Right lobe of liver (tissue), 4 donors: ENCODE measurements around the genes THAP4 and DTYMK.

DNA sequence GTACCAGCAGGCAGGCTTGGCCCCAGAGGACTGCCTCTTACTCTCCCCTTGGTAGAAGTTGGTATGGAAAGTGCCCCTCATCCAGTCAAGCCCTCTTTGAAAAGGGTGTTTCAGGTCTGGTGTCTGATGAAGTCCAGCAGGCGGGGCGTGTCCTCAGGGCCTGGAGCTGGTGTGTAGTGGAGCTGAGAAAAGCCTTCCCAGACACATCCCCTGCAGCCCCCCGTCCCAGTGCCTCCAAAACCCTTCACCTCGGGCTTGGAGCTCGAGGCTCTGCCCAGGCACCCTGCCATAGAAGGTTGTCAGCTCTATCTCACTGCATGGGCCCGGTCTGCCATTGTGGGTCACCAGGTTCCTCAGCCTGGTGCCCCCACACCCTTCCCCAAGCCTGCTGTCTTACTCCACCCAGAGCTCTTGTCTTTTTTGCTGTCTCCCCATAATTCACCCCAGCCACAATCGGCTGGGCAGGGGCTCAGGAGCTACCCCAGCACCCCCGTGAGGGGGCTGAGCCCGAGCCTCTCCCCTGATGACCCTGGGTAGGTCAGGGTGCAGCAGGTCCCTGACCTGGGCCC lies 16.5 kb downstream of the STK25 start:
- PRO-cap, 4 experiments = no peak in any of the 4 experiments
- RAMPAGE, long total RNA, 2 experiments = no peak in any of the 2 experiments

DNA sequence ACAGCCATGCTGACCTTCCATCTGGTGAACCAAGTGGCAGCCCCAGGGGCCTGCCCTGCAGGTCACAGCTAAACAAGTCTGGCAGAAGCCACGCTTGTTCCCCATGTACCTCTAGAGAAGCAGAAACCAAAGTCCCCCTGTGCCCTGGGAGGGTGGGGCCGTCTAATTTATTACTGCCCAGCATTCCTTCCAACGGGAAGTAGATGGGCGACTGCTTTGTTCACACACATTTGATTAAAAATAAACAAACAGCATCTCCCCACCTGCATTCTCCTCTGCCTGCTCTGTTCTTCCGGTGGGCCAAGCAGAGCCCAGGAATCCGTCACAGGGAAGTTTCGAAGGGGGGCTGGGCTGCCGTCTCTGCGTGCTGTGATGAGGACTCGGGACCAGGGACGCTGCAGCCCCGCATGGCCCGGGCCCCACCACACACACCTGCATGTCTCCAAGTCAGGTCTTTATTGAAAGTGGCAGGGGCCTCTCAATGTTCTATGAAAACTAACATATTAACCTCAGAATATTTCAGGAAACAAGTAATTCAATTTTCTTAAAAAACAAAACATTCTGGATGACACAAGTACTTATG lies 13.7 kb downstream of the STK25 start:
- PRO-cap, 4 experiments = no peak in any of the 4 experiments
- RAMPAGE, long total RNA, 2 experiments = no peak in any of the 2 experiments

GRCh38 chr2:241499814-241500512 lies 8.4 kb downstream of the STK25 start:
- PRO-cap, 4 experiments = peak in 1 of 4 experiments; most common plus-strand start chr2:241500174 (in 1); most common minus-strand start chr2:241500034 (in 1)
- RAMPAGE, long total RNA, 2 experiments = no peak in any of the 2 experiments

GRCh38 chr2:241542269-241542508 lies 16.4 kb upstream of the BOK start:
- PRO-cap, 4 experiments = no peak in any of the 4 experiments
- RAMPAGE, long total RNA, 2 experiments = no peak in any of the 2 experiments

- PRO-cap, 4 experiments = no peak in any of the 4 experiments
- RAMPAGE, long total RNA, 2 experiments = no peak in any of the 2 experiments
Observed at GRCh38 chr2:241546973-241547216, 11.7 kb upstream of the BOK start.

DNA sequence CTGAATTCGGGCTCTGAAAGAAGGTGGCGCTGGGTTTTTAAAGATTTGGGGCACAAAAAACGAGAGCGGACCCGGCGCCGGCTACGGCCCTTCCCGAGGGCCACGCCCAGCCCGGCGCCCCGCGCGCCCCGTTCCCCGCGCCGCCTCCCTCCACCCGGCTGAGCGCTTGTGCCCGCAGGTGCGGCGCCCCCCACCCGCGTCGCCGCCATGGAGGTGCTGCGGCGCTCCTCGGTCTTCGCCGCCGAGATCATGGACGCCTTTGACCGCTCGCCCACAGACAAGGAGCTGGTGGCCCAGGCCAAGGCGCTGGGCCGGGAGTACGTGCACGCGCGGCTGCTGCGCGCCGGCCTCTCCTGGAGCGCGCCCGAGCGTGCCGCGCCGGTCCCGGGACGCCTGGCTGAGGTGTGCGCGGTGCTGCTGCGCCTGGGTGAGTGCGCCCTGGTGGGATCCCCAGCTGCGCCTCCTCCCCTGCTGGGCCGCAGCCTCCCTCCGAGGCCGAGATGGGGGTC lies 786 bp downstream of the BOK start:
- PRO-cap, 4 experiments = peak in 2 of 4 experiments; most common plus-strand start position 197 of the sequence (in 1); most common minus-strand start position 104 of the sequence (in 2)
- RAMPAGE, long total RNA, 2 experiments = no peak in any of the 2 experiments

DNA sequence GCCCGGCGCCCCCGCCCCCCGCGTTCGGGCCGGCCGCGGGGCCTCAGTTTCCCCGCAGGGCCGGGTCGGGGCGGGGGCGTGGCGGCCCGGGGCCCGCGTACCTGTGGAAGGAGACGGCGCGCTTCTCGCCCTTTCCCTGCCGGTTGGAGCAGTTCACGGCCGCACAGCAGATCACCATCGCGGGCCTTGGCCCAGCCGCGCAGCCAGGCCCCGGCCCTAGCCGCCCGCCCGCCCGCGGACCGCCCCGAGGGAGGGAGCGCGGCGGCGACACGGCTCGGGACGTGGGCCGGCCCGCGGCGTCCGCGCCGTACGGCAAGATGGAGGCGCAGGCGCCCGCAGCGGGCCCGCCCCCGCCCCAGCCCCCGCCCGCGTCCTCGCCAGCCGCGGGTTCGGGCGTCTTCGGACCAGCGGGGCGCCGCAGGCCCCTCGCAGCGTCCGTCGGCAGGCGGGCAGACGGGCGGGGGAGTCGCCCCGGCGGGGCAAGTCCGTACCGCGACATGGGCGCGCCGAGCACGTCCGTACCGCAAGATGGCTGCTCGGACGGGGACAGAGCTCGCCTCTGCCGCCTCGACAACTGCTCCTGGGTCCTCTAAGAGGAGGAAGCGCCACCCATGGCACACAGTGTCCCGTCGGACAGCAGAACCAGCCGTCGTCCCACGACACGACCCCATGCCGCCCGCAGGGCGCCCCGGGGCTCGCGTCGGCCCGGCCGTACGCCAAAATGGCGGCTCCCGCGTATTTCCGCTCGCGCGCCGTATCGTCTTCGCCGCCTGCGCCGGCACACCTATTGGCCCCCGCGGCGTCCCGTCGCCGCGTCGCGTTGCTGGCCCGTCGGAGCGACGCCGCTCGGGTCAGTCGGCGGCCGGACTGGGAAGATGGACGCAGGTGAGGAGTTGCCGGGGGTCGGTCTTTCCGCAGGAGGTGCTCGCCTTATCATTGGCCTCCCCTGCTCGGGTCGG lies at the start of gene THAP4:
Gene THAP4, minus strand, starts transcription at position 319 of the 959 bp plus-strand sequence.
- PRO-cap, 4 experiments = peak in 4 of 4 experiments; most common plus-strand start position 854 of the sequence (in 4); most common minus-strand start position 241 of the sequence (in 2)
- RAMPAGE, long total RNA, 2 experiments = start-site peak on the plus strand in 2 of 2 experiments, centred at positions 834 to 853 of the sequence, 353 to 448 reads per replicate; start-site peak on the minus strand in 1 of 2 experiments, centred at position 240 of the sequence, 23 reads per replicate

DNA sequence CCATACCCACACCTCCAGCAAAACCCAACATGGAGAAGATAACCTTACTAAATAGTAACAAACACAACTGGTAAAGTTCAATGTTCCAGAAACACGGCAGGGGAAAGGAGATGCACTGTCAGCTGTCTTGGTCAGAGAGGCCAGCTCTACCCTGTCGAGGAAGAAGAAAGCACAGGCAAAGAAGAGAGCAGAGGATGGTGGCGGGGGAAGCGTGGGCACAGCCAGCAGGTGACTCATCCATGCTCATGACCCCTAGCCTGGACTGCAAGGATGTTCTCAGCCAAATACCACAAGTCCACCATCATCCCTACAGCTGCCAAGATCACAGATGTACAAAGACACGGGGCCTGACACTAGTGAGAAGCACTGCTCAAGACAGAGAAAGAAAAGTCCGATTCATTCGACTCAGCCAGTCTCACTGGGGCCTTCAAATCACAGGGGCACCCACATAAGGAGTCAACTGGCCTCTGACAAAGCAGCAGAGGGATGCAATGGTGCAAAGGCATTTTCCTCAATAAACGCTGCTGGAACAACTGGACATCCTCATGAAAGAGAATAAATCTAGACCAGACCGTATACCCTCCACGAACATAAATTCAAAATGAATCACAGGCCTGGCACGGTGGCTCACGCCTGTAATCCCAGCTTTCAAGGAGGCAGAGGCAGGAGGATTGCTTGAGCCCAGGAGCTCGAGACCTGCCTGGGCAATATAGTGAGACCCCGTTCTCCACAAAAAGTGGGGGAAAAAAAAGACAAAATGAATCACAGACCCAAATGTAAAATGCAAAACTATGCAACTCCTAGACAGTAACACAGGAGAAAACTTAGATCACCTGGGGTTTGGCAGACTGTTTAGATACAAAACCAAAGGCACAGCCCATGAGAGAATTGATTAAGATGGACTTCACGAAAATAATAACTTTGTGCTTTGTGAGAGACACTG lies 5.5 kb downstream of the DTYMK start:
- PRO-cap, 4 experiments = no peak in any of the 4 experiments
- RAMPAGE, long total RNA, 2 experiments = no peak in any of the 2 experiments

GRCh38 chr2:241686631-241687625 lies at the start of gene DTYMK:
TSS of gene DTYMK (minus strand) at chr2:241686815.
- PRO-cap, 4 experiments = peak in 4 of 4 experiments; most common plus-strand start chr2:241686903 (in 2); most common minus-strand start chr2:241686804 (in 2)
- RAMPAGE, long total RNA, 2 experiments = start-site peak on the minus strand in 2 of 2 experiments, at chr2:241686791-241686817 at its widest, 46 to 269 reads per replicate

DNA sequence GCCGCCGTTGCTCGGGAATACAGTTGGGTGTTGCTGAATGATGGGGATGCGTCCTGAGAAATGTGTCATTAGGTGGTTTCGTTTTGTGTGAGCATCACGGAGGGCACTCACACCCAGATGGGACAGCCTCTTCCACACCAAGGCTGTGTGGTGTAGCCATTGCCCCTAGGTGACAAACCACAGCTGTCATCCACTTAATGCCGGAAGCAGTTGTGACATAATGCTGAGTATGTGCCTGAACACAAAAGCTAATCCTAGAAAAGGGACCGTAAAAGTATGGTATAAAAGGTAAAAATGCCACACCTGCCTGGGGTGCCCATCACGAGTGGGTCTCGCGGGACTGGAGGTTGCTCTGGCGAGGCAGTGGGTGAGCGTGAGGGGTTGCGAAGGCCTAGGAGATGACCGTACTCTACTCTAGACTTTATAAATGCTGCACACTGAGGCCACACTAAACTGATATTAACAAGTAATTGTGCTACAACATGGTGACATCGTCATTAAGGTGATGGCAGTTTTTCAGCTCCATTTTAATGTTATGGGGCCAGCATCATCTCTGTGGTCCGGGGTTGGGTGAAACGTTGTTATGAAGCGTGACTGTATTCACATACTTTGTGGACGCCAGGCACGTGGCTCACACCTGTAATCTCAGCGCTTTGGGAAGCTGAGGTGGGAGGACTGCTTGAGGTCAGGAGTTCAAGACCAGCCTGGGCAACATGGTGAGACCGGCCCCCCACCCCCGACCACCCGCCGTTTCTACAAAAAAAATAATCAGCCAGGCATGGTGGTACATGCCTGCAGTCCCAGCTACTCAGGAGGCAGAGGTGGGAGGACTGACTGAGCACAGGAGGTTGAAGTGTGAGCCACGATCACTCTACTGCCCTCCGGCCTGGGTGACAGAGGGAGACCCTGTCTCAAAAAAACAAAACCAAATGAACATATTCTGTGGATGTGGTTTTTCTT lies 13.2 kb upstream of the GAL3ST2 start:
- PRO-cap, 4 experiments = no peak in any of the 4 experiments
- RAMPAGE, long total RNA, 2 experiments = no peak in any of the 2 experiments

- PRO-cap, 4 experiments = no peak in any of the 4 experiments
- RAMPAGE, long total RNA, 2 experiments = no peak in any of the 2 experiments
Observed at GRCh38 chr2:241773683-241773937, 3.0 kb upstream of the GAL3ST2 start.

- PRO-cap, 4 experiments = peak in 1 of 4 experiments; most common minus-strand start chr2:241805158 (in 1)
- RAMPAGE, long total RNA, 2 experiments = no peak in any of the 2 experiments
Observed at GRCh38 chr2:241804417-241805347, 4.3 kb upstream of the NEU4 start.

DNA sequence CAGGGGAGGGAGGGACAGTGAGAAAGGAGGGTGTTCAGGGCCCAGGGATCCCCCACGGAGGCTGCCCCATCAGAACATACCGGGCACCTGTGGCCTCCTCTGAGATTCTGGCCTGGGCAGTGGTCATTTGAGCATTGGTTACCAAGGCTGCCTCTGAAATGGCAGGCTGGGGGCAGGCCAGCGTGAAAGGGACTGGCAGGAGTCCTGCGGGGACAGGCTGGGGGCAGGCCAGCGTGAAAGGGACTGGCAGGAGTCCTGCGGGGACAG lies 1.5 kb downstream of the NEU4 start:
- PRO-cap, 4 experiments = peak in 2 of 4 experiments; most common minus-strand start position 159 of the sequence (in 2)
- RAMPAGE, long total RNA, 2 experiments = no peak in any of the 2 experiments

DNA sequence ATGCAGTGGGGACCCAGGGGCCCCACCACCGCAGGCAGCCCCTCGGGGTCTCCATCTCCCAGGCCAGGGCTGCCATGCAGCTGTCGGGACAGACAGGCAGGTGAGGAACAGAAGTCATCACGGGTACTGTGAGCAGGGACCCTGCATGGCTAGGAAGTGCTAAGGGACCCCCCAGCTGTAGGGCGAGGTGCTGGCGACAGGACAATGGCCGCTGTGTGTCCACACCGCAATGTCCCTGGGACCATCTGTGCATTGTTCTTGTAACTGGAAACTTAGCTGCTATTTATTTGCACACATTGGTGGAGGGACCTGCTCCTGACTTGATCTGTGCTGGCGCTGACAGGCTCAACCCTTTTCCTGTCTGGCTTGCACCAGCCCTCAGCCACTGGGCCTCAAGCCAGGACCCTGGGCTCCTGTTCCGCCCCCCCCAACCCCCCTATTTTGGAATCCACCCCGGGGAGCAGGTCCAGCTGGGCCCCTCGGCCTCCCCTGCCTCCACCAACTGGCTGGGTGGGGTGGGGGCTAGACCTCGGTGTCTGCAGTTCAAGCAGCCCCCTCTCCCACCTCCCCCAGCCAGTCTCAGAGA lies 3.9 kb downstream of the PDCD1 start:
- PRO-cap, 4 experiments = no peak in any of the 4 experiments
- RAMPAGE, long total RNA, 2 experiments = no peak in any of the 2 experiments

DNA sequence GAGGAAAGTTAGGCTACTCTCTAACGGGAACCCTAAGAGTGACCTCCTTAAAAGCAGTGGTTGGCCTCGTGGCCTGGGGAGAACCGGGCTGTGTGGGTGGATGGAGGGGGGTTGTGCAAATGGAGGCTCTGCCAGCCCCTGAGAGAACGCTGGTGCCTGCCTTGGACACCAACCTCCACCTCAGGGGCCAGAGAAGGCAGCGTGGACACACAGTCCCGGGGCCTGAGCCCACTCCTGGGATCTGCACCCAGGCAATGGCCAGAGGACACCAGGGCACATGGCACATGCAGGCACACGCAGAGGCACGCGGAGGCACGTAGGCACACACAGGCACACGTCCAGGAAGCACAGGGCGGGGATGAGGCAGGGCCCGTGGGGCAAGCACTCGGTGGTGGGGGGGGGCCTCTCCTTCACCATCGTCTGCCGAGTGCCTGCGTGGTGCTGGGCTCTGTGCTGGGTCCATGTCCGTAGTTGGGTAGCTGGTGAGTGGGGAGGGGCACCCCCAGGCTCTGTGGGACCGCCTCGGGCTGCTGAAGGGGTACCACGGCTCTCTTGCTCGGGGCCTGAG lies 4.6 kb downstream of the FAM240C start:
- PRO-cap, 4 experiments = no peak in any of the 4 experiments
- RAMPAGE, long total RNA, 2 experiments = no peak in any of the 2 experiments

DNA sequence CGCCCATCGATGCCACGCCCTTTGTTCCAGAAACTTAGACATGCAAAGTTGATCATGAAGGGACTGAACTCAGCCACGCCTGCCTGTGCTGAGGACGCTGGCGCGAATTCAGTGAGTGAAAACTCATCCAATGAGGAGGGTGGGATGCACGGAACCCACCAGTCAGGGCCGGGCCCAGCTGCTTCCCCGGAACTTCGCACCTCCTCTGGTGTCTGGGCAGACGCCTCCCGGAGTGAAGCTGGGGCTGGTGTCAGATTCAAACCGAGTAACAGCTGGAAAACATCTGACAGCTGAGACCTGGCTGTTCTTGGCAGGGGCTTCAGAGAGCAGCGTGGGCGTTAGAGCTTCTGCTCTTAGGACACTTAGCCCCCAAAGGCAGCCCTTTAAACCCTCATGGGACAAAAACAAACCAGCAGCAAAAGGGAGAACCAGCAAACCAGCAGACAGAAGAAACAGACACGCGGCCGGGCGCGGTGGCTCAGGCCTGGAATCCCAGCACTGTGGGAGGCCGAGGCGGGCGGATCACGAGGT lies 875 bp downstream of the FAM240C start:
- PRO-cap, 4 experiments = no peak in any of the 4 experiments
- RAMPAGE, long total RNA, 2 experiments = no peak in any of the 2 experiments

- PRO-cap, 4 experiments = no peak in any of the 4 experiments
- RAMPAGE, long total RNA, 2 experiments = no peak in any of the 2 experiments
Observed at GRCh38 chr2:241973838-241974406, 73.7 kb upstream of the FAM240C start.

DNA sequence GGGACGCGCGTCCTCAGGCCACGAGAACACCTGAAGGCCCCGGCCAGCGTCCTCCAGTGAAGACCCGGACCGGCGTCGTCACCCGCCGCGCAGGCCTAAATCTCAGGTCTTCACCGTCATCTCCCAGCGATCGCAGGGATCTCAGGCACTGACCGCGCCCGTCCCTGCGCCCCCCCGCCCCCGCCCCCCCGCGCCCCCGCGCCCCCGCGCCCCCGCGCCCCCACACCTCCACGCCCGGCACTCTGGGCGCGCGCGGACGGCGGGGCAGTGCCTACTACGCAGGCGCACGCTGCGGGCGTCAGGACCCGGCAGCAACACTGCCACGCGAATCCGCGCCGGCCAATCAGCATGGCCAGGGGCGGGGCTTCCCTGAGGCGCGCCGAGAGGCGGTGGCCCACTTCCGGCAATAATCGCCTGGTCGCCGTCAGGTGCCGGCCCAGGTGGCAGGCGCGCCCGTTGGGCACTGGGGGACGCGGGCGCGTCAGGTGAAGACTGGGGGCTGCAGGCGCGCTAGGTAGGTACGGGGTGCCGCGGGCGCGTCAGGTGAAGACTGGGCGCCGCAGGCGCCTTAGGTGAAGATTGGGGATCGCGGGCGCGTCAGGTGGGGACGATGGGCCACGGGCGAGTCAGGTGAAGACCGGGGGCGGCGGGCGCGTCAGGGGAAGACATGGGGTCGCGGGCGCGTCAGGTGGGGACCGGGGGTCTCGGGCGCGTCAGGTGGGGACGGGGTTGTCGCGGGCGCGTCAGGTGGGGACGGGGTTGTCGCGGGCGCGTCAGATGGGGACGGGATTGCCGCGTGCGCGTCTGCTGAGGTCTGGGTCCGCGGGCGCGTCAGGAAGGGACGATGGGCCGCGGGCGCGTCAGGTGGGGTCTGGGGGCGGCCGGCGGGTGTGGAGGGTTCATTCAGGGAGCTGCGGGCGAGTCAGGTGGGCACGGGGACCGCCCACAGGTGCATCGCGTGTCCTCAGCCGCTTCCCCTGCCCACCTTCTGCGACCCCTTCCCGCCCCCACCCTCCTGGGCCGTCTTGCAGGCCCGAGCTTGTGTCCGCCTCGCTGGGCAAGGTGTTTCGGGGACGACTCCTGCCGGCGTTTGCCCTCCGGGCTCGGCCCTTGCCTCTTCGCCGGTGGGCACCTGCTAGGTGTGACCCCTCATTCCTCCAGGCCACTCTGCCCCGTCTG lies 188.4 kb upstream of the FAM240C start:
- PRO-cap, 4 experiments = peak in 4 of 4 experiments; most common plus-strand start position 56 of the sequence (in 4); most common minus-strand start position 269 of the sequence (in 4)
- RAMPAGE, long total RNA, 2 experiments = start-site peak on the plus strand in 1 of 2 experiments, centred at position 400 of the sequence, 30 reads per replicate

- PRO-cap, 4 experiments = no peak in any of the 4 experiments
- RAMPAGE, long total RNA, 2 experiments = no peak in any of the 2 experiments
Observed at GRCh38 chr2:242118011-242118511, 217.8 kb upstream of the FAM240C start.